AG09309 (cell line): ENCODE measurements around a stretch of chr17.

GRCh38 chr17:81254638-81255755 lies 15.9 kb downstream of the NDUFAF8 start:
- RRBS, result 50% methylated on average over 6 of the region's 47 CpGs

DNA sequence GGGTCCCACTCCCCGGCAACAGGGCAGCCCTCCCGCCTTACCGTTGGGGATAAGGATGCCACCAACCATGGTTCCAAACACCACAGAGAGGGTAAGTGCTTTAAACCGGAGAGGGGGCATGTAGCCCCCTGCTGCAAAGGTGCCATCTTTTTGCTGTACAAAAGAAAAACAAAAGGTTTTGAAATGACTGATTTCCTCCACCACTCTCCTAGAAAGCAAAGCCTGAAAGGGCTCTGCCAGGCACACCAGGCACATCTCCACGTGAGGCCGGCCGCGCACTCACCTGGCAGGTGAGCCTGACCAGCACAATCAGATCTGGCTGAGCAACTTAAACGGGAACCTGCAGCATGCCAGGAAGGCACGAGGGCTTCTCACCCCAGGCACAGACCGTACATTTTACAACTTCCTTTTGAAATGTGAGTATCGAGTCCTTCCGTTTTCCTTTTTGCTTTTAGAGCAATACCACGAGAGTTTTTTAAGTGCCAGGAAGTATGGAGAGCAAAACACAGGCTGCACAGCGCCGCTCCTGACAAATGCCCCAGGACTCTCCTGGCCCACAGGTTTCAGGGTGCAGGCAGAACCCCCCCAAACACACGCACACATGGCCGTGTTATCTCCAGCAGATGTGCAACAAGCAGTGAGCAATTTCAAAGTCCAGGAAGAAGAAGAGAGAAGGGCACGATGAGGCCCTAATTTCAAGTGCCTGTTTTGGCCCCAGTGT lies 22.5 kb downstream of the SLC38A10 start:
- RRBS, result 91% methylated on average over 4 of the region's 19 CpGs

DNA sequence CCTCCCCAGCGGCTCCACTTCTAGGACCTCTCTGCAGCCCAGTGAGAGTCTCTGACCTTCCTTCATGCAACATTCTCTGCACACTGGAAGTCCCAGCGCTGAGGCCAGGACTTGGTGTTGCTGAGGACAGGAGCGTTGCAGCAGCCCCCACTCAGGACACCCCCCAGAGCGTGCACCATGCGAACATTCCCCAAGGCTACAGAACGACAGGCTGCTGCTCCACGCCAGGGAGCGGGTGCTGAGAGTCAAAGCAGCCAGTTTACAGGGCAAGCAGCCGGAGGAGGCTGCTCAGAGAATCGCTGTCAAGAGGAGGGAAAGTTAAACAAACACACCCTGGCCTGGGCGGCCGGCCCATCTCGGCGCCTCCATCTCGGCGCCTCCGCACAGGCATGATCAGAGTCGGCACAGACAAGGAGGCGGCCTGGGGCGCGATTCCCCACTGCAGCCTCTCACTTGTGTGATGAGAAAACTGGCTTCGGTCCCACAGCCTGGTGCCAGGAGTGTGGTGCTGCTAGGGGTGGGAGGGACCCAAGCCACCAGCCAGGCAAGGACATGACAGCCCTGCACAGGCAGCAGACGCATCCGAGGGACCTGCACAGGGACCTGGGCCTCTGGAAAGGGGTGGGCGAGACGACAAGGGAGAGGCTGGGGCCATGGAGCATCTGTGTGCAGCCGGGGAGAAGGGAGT lies 17.8 kb downstream of the SLC38A10 start:
- RRBS, result no CpG with 5 or more reads among the region's 27 CpGs

DNA sequence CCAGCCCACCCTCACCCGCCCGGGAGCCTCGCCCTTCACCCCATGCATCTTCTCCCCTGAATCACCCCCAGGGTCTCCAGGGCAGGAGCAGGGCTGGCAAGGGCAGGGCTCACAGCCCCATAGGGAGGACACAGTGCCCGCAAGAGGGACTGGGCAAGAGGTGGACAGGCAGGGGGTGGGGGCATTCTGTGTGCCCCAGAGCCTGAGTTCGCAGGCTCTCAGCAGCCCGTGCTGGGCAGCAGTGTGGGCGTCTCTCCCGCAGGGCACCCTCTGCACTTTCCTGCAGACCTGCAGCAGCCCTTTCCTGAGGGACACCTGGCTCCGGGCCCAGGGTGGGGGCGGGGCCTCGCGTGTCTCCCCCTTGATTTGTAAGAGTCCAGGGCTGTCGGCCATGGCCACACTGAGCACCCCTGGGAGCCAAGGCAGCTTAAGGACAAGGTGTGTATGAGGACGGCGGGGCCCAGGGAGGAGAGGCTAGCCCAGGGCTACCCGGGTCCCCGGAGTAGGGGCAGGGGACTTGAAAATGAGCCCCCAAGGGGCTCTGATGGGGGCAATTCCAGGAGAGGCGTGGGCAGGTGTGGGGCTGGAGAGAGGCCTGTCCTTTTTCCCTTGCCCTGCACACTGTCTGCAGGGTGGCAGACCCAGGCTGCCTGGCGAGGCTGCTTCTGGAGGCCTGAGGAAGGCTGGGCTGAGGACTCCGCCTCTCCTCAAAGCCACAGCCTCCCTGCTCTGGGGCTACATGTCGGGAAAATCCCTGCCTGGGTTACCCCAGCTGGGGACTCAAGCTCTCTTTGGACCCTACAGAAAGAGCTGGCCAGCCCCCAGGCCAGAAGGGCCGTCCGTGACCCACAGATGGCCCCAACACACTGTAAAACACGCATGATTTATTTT lies 33.5 kb upstream of the SLC38A10 start:
- RRBS, result 92% methylated on average over 2 of the region's 24 CpGs

DNA sequence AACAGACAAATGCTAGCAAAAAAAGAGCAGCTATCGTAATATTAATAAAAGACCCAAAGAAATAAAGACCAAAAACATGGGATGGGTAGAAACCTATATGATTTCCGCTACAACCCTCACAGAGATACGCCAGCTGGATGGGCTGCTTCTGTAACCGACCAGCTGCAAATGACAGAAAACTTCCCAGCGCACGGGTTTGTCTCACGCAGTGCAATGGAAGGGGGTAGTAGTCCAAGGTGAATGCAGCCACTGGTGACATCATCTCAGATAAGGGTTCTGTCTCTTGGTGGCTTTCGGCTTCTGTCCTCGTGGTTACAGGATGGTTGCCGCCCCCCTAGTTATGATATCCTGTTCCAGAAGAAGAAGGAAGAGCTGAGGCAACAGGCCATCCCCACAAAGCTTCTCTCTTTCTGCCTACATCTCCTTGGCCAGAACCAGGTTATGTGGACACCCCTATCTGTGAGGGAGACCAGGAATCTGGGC lies 40.4 kb upstream of the BAHCC1 start:
- RRBS, result no CpG with 5 or more reads among the region's 10 CpGs

- RRBS, result 1% methylated on average over 4 of the region's 16 CpGs
Observed at GRCh38 chr17:81397645-81397971, 2.4 kb downstream of the BAHCC1 start.

GRCh38 chr17:81403460-81404484 lies 8.5 kb downstream of the BAHCC1 start:
- RRBS, result 16% methylated on average over 11 of the region's 40 CpGs

DNA sequence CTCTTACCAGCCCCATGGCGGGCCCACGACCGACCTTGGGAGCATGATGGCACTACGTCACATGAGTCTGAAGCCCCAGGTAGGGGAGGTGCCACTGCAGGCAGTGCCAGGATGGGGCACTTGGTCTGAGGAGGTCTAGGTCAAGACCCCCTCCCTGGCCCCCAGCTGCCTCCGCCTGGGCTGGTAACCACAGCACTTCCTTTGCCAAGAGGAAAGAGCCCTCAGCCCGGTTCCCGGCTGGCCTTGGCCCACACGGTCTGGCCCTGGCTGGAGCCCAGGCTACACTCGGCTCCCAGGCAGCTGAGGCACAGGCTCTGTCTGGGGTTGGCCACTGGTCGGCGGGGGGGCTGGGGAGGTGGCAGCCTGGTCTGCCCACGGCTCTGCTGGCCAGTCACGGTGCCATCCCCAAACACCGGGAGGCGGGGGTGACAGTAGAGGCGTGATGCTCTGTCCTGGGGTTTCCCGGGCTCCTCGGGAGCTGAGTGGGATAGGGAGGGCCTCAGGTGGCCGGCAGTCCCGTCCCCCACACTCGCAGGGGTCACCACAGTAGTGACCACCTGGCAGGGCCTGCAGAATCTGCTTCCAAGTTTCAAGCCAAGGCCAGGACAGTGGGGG lies 25.9 kb downstream of the BAHCC1 start:
- RRBS, result 49% methylated on average over 4 of the region's 21 CpGs

DNA sequence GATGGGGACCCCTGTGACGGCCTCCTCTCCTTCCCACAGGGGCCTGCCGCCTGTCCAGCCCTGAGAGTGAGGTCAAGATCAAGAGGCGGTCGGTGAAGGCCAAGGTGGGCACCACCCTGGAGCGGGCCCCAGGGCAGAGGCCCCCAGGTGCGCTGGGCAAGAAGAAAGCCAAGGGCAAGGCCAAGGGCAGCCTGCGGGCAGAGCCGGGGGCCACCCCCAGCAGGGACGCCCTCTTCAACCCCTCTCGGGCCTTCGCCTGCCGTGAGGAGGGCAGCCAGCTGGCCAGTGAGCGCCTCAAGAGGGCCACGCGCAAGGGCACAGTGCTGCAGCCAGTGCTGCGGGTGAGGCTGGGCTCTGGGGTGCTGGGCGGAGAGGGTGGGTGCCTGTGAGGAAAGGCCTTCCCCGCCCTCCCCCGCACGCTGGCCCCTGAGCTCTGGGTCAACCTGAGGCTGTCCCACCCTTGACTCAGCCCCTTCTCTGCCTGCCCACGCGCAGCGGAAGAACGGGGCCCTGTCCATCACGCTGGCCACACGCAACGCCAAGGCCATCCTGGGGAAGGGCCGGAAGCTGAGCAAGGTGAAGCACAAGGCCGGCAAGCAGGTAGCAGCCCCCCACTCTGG lies 54.4 kb downstream of the ACTG1 start:
- RRBS, result no CpG with 5 or more reads among the region's 29 CpGs

GRCh38 chr17:81539643-81540284 lies 11.6 kb downstream of the FSCN2 start:
- RRBS, result no CpG with 5 or more reads among the region's 25 CpGs

GRCh38 chr17:81555695-81556608 lies 3.8 kb upstream of the FAAP100 start:
- RRBS, result no CpG with 5 or more reads among the region's 16 CpGs

GRCh38 chr17:81566150-81567170 lies 14.3 kb upstream of the FAAP100 start:
- RRBS, result no CpG with 5 or more reads among the region's 23 CpGs

GRCh38 chr17:81573608-81574050 lies 21.5 kb upstream of the FAAP100 start:
- RRBS, result no CpG with 5 or more reads among the region's 10 CpGs

- RRBS, result no CpG with 5 or more reads among the region's 11 CpGs
Observed at GRCh38 chr17:81579620-81580306, 27.6 kb upstream of the FAAP100 start.

DNA sequence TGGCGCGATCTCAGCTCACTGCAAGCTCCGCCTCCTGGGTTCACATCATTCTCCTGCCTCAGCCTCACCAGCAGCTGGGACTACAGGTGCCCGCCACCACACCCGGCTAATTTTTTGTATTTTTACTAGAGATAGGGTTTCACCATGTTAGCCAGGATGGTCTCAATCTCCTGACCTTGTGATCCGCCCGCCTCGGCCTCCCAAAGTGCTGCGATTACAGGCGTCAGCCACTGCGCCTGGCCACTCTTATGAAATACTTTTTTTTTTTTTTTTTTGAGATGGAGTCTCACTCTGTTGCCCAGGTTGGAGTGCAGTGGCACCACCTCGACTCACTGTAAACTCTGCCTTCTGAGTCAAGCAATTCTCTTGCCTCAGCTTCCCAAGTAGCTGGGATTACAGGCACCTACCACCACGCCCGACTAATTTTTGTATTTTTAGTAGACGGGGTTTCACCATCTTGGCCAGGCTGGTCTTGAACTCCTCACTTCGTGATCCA lies 7.9 kb downstream of the NPLOC4 start:
- RRBS, result no CpG with 5 or more reads among the region's 16 CpGs

DNA sequence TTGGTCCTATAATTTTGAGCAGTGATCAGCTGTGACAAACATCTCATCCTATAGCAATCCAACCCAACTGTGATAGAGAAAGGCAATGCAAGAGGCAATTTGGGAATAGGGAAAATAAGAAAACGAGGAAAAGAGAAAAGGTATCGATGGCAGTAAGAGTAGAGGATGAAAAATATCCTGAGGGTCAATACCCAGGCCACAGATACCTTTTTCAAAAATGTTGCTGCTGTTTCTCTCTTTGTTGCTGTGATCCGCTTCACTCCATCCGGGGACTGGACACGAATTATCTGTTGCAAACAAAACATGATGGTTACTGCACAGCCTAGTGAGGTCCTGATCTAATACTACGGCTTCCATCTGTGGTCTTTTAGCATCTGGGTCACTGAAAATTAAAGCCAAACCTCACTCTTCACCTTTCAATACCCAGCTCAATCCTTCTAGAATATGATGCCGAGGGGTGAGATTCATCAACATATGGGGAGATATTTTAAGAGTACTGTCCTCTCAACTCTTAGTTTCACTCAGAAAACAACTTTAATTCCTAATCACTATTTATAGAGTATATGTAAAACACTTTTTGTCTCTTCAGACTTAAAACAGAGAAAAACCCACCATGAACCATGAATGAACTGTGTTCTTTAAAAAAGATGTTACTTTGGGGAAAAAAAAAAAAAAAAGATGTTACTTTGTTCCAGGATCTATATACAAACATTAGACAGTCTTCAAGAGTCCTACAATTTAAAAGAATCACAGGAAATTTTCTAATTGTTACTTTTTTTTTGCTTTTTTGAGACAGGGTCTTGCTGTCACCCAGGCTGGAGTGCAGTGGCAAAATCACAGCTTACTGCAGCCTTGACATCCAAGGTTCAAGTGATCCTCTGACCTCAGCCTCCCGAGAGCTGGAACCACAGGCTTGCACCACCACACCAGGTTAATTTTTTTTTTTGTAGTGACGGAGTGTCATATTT lies 7.1 kb downstream of the NPLOC4 start:
- RRBS, result no CpG with 5 or more reads among the region's 9 CpGs

DNA sequence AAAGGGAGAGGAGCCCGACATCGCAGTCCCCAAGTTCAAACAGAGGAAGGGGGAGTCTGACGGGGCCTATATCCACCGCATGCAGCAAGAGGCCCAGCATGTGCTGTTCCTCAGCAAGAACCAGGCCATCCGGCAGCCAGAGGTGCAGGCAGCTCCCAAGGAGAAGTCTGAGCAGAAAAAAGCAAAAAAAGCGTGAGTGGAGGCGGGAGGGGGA lies 3.6 kb downstream of the CCDC137 start:
- RRBS, result no CpG with 5 or more reads among the region's 7 CpGs

DNA sequence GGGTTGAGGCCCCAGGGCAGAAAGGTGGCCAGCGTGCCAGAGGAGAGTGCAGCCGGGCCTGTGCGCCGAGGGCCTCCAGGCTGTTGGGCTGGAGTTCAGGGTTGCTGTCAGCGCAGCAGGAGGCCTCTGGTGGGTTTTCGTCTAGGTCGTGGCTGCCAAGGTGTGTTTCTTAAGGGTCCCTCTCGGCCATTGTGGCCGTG lies 5.3 kb downstream of the HGS start:
- RRBS, result no CpG with 5 or more reads among the region's 9 CpGs

DNA sequence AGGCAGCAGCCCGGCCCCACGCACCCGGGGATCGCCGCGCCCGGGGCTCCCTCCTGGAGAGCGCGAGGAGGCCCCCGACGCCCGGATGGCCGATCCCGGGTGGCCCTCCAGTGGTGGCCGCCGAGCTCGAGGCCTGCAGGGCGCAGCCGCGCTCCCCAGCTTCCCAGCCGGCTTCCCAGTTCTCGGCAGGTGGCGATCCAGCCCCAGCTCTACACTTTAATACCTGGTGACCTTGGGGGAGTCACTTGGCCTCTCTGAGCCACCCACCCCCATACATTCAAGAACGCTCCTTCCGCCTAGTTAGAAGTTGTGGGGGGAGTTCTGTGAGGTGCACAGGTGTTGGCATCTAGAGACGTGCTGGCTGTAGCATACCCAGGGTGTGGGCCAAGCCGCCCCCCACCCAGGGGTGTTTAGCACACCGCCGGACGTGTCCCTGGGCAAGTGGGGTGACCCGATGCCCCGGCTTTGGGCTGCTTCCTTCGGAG lies 539 bp downstream of the SLC25A10 start:
- RRBS, result 3% methylated on average over 18 of the region's 33 CpGs

DNA sequence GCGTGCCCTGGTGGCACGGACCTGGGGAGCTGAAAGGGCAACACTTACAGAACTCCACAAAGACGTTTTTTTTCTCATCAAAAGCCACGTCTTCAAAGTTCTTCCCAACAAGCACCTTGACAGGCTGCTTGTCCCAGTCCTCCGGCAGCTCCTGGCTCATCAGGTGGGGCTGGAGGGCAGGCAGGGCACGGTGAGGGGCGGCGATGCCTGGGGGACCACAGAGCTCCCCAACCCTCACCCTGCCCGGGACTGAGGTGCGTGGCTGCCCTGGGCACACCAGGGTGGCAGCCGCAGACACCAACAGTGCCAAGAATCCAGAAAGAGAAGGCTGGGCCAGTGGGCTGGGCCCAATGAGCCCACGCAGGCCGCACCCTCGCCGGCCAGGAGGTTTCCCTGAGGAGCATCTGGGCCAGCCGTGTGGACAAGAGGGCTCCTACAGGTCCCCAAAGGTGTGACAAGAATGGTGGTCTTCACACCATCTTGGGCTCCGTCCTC lies 11.0 kb upstream of the PPP1R27 start:
- RRBS, result 100% methylated on average over 1 of the region's 17 CpGs